ENCODE measurements around the gene PCP4.

DNA sequence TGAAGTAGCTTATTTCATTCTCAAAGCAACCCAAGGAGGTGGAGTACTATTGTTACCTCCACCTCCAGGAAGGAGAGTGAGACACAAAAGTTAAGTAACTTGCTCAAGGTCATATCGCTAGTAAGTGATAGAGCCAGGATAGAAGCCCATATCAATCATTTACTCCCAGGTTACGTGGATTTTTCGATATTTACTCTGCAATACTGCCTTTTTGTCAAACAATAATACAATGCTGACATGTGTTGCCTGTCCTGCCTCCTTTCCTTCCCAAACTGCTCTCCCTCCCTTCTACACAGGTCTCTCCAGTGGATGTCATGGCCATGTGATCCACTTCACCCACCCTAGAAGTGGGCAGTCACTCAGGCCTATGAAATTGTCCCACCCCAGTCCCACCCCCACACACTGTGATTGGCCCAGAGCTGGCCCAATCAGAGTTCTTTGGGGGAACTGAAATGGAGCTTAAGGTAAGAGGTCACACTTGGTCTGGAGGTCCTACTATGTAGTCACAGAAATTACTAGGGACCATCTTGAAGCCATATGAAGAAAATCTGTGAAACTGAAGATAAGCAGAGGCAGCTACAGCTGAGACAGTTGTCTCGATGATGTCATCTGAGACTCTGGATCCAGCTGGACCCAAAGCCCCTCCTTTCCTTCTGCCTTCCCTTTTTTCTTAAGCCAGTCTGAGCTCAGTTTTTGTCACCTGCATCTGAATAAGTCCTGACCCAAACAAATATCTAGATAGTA, 143.1 kb downstream of the ETS2 start:
- PRO-cap = no peak

DNA sequence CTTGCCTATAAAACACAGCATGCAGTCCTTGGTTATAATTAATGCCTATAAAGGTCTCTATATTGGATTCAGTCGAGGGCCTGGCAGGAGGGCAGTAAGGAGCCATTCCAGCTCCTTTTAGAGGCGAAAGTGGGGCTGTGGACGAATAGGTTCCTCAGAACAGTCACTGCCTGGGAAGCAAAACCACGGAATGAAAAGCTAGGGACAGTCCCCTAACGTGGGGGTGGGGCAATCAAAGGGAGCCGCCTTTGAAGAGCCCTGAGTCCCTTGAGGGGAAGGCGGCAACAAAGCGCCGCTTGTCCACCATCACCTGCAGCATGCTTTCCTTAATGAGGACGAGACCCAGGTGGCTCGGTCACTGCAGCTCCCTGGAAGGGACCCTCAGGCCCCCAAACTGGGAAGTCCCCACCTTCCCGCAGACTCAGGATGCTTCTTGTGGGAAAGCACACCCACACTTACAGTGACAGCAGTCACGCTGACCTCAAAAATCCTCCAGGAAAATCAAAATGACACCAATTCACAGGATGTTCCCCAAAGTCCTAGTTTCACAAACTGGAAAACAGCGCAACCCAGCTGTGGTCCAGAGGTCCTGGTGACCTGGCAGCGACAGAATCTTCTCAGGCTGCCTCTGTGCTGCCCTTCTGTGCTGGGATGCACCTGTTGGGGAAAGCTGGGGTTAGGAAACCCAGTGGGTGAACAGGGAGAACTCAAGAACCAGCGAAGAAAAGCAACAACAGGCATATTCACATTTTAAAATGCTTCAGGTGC, 184.8 kb downstream of the ETS2 start:
- PRO-cap = no peak

DNA sequence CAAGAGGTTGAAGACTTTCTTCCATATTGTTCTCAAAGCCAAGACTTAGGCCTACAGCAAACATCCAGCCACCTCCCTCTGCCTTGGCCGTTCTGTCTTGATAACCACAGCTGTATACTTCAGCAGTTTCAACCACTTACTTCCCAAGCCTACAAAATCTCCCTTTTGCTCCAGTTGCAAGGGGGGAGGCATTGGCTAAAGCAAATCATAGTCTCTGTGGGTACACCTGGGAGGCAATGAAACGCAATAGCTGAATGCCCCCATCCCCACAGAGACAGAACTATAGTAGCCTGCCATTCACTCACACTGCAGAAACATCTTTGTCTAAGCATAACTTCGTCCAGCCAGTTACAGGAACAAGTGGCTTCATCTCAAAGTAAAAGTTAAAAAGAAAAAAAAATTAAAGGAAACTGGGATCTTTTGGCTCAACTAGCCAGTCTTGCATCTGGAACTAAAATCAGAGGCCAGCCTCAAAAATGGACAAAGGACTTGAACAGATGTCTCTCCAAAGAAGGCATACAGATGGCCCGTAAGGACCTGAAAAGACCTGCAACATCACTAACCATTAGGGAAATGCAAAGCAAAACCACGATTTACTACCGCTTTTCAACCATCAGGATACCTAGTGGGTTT, 186.0 kb downstream of the PSMG1 start:
- PRO-cap = no peak

DNA sequence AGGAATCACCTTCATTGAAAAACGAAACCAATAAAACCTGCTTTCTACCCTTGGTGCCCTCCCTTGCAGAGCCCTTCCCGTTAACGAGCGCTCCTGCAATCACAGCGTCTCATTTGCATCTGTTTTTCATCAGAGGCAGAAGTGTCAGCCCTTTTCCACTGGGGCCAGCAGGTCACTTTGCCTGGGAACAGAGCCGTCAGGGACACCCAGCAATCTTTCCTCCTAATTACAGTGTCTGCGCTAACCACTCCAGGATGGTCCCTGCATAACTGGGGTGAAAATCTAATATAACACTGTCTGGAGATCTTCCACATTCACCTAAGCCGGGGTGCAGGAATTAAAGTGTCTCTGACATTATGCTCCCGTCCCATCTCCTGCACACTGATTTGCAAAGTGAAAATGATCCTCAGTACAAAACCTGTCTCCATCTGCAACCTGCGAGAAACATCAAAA, 85.2 kb downstream of the PSMG1 start:
- PRO-cap = no peak

DNA sequence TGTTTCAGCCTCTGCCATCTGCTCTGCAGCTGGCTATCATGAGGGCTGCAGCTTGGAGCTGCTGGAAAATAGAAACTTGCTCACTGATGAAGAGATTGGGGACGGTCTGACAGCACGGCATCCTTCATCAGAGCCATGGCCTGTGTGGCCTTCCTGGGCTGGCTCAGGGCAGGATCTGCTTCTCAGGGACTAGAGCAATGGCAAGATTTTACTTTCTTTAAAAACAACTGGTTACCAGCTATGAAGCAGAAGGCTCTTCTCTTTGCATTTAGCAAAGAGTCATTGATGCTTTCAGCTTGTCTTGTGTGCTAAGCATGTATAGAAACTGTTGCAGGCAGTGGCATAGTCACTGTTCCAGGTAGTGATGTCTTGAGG, 41.5 kb downstream of the PSMG1 start:
- PRO-cap = no peak

- PRO-cap = no peak
These were observed 3.2 kb upstream of the PSMG1 start for GRCh38 chr21:39186253-39186994.

DNA sequence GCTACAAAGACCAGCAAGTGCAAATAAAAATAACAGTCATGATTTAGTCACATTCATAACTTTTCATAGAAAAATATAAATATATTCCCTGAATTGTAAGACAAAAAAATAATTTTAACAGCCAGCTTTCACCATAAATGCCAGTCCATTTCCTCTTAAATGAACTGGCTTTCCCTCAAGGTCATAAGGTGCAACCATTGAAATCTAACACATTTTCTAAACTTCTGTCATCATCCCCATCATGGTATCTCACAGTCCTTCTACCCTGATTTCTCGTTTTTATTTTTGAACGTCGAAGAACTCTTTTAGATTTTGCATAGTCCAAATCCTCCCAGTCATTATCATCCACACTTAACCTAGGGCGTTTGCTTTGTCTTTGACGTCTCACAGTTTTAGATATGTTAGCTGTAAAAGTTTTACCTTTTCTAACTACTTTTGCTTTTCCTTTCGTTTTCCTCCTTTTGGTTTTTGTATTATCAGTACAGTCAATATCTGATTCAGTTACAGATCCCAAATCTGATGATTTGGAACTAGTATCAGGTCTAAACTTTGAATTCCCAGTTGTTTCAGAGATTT, 12.9 kb upstream of the PSMG1 start:
- PRO-cap = no peak

DNA sequence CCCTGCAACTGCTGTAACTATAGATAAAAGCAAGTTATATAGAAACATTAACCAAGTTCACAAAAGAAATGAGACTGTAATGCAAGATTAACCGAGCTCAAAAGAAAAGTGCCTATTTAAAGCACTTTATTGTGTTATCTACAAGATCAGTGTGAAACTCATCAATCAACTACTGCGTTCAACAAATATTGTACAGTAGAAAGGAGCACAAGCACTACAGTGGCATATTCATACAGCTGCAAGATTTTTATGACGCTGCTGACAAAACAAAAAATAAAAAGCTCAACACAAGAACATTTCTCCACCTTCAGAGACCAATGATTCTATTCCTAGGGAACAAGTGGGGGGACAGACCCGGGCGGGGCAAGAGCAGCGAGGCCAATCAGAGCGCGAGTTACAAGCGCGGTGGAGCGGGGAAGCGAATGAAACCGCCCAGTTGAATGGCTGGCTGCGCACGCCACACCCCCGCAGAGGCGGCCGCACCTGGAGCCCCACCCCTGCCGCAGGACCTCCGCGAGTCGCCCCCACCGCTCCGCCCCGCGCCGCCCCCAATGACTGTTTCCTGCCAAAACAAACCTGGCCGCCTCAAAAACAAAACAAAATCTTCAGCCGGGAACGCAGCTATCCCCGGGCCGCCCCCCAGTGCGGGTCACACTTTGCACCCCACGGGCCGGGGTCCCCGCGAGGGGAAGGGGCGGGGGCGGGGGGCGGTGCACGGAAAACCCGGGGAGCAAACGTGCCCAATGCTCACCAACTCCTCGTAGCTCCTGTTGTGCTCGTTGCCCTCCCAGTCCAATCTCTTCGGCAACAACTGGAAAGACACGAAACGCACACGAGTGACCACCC, 1.1 kb downstream of the BRWD1 start:
- PRO-cap = unidirectional peak, plus-strand start at position 505 of the sequence; unidirectional peak, plus-strand start at position 599 of the sequence

DNA sequence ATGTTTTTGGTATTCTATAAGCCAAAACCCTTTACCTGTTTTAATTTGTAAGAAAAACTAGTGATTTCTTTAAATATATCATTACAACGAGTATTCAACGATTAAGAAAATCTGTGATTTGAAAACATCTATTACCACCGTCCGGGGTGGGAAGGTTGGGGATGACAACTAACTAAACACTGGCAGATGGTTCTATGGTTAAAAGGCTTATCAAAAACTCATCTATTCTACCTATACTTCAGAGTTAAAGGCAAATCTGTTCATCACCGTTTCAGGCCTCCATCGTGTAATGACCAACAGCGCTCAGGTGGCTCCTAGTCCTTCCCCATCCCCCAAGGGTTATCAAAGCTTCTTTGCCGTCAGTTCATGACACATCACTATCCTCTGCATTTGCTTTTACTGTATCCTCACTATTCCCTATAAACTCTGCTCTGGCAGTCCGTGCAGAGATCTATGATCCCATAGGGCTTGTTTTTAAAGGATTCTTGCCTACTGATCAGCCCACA, 8.3 kb downstream of the HMGN1 start:
- PRO-cap = no peak

GRCh38 chr21:39349268-39349826, 459 bp upstream of the HMGN1 start:
- PRO-cap = no peak

GRCh38 chr21:39387406-39387964, 7.4 kb downstream of the GET1 start:
- PRO-cap = no peak

- PRO-cap = no peak
These were observed 12.5 kb downstream of the B3GALT5 start for GRCh38 chr21:39625120-39625784.

- PRO-cap = no peak
These were observed 29.1 kb downstream of the B3GALT5 start for GRCh38 chr21:39641881-39642243.

GRCh38 chr21:39651193-39651726, 38.5 kb downstream of the B3GALT5 start:
- PRO-cap = no peak

GRCh38 chr21:39668248-39668875, 55.6 kb downstream of the B3GALT5 start:
- PRO-cap = no peak

GRCh38 chr21:39867181-39867777, at the start of gene PCP4:
TSS of gene PCP4 (plus strand) at chr21:39867438.
- PRO-cap = no peak

DNA sequence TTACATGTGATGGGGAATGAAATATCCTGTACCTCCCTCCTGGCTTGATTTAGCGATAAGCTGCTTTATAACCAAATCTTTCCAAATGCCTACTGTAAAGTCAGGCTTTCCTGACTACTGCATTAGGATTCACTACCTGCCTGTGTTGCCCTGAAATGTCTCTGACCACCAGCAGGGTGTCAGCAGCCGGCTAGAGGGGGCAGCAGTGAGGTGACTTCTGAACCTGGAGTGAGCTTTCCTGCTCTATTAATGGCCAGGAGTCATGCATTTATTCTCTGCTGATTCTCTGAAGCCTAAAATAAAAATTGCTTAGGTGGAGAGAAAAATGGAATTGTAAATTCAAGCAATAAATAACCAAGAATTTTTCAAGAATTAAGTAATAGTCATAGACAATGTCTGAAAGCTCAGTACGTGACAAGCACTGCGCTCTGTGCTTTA, 2.5 kb downstream of the BACE2 start:
- PRO-cap = no peak

- PRO-cap = no peak
These were observed 34.7 kb downstream of the TMPRSS2 start for GRCh38 chr21:41473179-41473771.

GRCh38 chr21:41504821-41505310, 3.1 kb downstream of the TMPRSS2 start:
- PRO-cap = no peak

DNA sequence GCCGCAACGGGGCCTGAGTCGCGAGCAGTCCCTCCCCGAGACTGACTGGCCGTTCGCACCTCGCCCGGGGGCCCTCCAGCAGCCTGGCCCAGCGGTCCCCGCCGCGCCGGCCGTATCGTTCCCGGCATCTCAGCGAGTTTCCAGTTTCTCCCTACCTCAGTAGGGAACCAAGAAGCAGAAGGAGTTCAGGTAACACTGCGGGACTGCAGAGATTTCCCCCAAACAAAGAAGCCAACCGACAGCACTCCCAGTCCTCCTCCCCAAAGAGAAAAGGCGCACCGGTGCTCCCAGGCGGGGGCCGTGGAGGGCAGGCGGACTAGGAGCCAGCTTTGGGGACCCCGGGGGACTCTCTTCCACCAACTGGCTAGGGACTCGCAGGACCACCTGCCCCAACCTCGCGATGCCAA, 536 bp downstream of the TMPRSS2 start:
- PRO-cap = no peak